ENCODE measurements around the gene COQ7.

DNA sequence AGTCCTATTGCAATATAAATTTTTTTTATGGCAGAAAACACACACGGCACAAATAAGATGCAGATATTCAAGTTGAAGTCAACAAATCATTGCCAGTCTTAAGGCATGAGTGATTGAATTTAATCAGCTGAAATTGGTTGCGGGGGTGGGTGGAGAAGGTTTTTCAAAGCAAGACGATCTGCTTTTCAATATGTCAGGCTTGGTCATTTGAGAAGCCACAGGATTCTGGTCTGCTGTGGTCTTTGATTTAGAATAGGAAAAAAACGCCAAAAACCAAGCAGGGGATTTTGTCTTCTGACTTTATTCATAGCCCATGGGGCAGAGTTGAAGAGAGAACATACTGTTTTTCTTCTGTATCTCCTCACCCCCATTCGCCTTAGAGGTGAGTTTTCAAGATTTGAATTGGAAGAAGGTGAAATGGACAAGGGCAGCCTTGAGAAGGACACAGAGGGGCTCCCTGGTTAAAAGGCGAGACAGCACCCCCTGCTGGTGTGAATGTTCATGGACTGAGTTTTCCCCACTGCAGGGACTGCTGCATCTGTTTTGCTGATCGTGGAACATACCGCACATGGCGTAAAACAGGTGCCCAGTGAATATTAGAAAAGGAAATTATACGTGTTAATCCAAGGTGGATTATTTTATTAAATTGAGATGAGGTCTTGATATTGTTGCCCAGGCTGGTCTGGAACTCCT lies 54.3 kb downstream of the NDE1 start:
- RRBS = no CpG with 5 or more reads among the region's 10 CpGs

DNA sequence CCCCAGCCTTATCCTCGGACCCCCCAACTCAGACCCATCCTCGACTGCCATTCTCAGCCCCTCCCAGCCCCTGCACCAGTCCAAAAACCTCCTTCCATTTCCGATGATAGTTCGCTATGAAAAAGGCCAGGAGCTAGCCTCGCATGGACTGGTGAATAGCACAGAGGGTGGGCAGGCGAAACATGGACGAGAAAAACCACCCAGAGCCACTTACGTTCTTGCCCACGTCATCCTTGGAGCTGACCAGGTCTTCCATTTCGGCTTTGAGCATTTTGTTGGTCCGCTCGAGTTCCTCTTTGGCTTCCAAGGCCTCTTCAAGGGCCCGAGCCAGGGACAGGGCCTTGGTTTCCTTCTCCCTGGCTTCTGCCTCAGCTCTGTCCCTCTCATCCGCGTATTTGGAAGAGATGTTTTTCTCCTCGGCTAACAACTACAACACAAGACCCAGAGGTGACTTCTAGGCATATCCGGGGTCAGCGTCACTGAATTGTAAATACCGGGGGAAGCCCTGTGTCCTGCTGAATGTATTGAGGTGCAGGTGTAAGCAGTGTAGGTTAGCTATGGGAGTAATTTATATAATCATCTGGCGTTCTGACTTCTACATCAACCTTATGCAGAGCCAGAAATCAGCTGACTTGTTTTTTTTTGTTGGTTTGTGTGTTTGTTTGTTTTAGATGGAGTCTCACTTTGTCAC lies 71.3 kb downstream of the NDE1 start:
- RRBS = no CpG with 5 or more reads among the region's 20 CpGs

DNA sequence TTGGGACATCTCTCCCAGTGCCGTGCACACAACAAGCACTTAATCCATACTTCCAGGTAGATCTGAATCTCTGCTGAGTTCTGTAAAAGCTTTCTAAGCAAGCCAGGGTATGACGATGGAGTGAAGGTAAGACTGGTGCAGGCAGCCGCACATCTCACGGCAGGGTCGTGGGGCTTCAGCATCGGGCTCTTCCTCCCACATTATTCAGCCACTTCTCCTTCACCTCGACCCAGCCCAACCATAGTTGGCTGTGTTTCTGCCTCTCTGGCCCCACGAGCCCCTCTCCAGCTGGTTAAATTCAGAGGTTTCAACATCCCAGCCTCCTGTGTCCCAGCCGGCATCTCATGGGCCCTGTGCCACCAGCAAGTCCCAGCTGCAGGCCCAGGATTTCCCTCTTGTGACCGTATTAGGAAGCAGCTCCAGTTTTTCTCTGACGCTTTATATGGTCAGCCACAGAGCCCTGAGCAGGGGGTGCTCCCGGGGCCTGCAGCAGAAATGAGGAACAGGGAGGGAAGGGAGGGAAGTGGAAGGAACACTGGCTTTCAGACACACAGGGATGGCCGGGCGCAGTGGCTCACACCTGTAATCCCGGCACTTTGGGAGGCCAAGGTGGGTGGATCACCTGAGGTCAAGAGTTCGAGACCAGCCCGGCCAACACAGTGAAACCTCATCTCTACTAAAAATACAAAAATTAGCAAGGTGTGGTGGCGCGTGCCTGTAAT lies 27.4 kb downstream of the MYH11 start:
- RRBS = 20% methylated on average over 2 of the region's 19 CpGs

- RRBS = no CpG with 5 or more reads among the region's 5 CpGs
Observed at GRCh38 chr16:16025534-16026083, 76.2 kb downstream of the ABCC1 start.

GRCh38 chr16:16063634-16064123 lies 114.3 kb downstream of the ABCC1 start:
- RRBS = no CpG with 5 or more reads among the region's 2 CpGs

GRCh38 chr16:16111178-16111801 lies 112.0 kb downstream of the ABCC6 start:
- RRBS = no CpG with 5 or more reads among the region's 19 CpGs

- RRBS = no CpG with 5 or more reads among the region's 3 CpGs
Observed at GRCh38 chr16:16865468-16865788, 486.5 kb downstream of the NPIPA7 start.

DNA sequence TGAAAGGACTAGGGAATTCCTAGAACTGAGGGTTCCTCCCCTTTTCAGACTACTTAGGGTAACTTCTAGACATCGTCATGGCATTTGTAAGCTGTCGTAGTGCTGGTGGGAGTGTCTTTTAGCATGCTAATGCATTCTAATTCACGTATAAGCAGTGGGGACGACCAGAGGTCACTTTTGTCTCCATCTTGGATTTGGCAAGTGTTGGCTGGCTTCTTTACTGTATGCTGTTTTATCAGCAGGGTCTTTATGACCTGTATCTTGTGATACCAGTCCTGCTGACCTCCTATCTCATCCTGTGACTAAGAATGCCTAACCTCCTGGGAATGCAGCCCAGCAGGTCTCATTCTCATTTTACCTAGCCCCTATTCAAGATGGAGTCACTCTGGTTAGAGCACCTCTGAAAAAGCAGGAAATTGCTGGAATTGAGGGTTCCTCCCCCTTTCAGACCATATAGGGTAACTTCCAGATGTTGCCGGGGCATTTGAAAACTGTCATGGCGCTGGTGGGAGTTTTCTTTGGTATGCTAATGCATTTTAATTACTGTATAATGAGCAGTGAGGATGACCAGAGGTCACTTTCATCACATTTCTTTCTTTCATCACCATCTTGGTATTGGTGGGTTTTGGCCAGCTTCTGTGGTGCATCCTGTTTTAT lies 388.4 kb downstream of the XYLT1 start:
- RRBS = no CpG with 5 or more reads among the region's 6 CpGs

DNA sequence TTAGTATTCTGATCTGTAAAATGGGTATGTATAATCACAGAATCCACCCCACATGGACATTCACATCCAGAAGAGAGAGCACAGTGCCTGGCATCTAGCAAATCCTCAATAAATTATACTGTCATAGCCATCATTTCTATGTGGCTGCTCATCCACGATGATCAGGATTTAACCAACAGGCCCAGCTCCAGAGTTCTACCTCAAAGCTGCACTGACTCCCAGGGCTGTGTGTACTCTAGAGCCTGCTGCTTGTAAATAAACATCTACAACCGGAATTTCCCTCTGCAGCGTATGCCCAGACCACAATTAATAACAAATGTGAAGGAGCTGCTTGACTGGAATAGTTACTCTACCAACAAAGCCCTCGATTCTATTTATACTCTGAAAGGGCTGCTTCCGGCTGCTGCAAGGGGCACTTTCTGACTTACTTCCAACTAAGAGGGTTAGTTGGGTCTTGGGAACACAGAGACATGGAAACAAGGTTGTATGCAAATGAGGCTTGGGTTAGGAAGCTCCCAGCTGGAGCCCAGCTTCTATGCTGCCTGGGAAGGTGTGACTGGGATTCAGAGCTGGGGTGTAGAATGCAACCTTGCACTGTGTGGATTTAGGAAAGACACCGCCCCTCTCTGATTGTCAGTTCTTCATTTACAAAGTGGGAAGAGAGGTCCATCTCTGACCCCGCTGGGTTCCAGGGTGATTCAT lies 265.1 kb downstream of the XYLT1 start:
- RRBS = no CpG with 5 or more reads among the region's 7 CpGs

DNA sequence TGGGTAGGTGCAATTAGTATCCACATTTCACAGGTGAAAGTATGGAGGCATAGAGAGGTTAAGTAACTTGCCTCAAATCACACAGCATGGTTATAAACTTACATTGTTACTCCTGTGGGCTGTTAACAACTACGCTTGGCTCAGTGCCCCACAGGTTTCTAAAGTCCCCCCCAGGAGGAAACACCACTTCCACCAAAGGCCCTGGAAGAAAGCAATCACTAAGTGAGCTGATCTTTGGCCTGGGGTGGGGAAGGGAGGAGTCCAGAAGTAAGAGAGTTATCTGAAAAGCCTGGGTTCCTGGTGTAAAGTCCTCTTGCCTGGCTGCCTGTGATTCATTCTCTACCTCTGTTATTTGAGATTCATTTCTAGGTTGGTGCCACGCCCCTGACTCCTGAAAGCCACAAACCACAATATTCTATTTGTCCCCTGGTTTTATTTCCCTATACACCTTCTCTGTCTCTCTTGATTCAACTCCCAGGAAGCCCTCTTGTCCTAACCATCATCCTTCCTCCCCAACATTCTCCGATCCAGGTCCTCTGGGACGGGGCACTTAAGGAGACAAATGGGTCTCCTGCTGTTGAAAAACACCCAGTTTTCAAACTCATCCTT lies 195.4 kb downstream of the XYLT1 start:
- RRBS = no CpG with 5 or more reads among the region's 4 CpGs

DNA sequence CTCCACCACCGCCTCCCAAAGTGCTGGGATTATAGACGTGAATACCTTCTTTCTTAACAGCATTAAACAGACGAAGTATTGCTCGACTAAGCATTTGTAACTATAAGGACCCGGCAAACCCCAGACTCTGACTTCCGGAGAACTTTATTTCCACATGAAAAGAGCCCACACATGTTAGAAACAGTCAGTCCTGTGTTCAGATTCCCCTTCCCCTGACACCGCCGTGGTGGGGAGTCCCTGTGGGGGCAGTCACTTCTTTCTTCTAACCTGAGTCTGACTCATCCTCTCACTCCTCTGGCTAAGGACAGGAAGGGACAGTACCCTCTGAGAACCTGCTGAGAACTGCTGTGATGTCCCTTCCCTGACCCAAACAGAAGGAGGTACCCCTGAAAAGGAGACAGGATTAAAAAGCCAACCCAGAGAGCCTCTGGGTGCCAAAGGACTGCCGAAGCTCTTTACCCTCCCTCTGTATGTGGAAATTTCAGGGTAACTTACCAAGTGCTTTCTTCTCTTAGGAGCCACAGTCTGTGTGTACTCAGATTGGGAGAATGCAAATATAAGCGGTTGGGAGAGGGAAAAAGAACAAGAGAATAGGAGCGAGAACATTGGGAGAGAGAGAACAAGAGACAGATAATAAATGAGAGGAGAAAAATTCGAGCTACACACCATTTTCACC lies 165.0 kb downstream of the XYLT1 start:
- RRBS = no CpG with 5 or more reads among the region's 12 CpGs

DNA sequence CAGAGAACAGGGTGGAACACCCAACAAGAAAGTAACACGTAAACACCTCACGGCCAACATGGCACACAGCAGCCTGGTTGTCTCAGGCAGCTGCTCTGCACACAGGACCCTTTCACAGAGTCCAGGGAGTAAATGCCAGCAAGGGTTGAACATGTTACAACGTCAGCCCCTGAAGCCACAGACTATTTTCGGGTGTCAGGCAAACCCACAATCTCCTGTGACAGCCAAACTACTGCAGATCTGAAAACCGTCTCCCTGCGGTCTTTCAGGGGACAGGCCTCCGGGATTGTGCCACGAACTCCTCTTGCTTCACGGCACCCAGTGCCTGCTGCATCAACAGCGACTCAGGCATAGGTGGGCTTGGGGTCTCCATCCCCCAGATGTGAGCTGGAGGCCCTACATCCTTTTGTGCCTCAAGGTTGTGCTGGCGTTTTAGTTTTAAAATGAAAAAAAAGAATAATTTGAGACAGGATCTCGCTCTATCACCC lies 127.7 kb downstream of the XYLT1 start:
- RRBS = no CpG with 5 or more reads among the region's 12 CpGs

DNA sequence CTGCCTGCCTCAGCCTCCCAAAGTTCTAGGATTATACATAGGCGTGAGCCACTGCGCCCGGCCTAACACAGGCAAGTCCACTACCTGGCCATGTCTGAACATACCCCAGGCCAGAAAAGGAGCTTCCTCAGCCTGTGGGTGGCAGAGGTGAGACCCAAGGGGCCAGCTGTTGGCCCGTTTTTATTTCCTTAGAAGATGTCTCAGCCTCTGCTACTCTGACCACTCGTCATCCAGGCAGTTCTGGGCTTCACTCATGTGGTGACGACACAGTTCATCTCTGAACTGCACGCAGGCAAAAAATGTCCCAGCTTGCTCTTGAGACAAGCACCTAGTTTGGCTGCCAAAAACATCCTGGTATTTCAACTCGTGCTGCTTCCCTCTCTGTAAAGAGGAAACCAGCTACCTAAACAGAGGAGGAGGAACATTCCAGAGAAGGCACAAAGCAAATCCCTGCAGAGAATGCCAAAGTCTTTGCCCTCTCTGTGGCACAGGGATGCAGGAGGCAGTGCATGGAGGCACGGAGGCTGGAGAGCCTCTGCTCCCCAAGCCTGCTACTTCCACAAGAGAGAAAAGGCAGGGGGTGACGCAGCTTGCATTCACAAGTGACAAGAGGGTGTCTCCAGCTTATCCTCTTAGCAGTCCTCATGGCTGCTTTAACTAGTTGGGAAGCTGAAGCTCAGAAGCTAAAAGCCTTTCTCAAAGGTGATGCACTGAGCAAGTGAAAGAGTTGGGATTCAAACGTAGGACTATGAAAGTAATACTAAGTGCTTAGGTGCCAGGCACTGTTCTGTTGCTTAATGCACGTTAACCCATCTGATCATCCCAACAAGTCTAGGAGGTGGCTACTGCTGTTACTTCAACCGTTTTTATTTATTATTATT lies 125.6 kb downstream of the XYLT1 start:
- RRBS = no CpG with 5 or more reads among the region's 13 CpGs

- RRBS = no CpG with 5 or more reads among the region's 5 CpGs
Observed at GRCh38 chr16:17350168-17350651, 120.5 kb downstream of the XYLT1 start.

DNA sequence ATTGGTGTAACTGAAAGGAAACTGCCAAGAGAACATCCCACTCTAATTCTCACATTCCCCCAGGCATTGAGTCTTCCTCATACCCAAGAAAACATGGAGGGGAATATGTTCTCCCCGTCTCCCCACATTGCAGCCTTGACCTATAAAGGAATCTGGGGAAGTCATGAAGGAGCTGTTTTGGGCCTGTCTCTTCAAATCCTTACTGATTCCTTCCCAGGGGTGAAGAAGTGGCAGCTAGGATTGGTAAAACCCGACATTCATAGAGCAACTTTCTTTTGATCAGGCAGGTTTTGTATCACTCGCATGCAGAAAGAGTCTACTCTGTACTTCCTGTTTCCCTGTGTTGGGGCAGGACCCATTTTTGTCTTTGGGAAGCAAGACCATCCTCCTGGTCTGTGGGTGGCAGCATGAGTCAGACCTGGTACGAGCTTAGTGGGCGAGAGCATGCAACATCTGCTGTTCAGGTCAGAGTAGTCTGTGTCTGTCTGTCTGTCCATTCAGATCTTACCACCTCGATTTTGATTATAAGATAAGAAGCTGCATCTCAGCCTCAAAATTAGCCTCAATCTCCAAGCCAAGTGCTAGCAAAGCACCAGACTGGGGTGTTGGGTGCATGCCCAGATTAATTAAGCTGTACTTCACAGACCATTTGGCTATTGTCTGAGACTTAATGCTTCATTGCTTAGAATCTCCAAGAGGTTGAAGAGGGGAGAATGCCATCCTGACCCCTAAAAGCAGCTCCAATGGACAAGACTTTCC lies 111.0 kb downstream of the XYLT1 start:
- RRBS = no CpG with 5 or more reads among the region's 6 CpGs

GRCh38 chr16:17369448-17370224 lies 101.1 kb downstream of the XYLT1 start:
- RRBS = no CpG with 5 or more reads among the region's 14 CpGs

DNA sequence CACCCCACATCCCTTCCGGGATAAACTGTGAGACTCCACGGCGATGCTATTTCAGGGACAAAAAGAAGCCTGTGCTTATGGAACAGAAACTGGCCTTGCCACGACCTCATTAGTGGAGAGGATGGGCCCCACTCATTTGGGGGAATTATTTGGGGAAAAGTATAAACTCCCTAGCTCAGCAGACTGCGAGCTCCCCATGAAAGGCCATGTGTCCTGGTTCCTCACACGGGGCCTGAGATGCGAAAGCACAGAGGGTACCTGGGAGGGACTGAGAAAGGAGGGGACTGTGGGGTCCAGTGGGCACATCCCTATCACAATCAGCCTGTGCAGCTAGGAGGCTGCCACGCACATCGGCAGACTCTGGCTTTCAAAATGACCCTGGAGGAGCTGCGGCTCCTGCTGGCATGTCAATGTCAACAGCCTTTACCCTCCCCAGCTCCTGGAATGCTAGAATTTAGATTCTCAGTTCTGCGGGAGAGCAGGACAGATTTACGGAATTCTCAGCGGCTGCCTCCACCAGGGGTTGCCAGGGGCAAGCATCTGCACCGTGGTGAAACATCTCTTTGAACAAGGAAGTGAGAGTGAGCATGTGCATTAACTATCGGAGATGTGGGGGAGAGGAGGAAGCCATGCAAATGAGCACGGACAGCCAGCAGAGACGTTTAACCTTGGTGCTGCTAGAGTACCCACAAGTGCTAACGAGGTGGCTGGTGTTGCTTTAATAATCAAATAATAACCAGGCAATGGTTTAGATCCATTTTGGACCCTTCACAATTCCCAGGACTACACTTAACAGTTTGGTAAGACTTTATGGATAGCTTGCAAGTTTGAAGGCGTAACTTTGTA lies 54.3 kb downstream of the XYLT1 start:
- RRBS = no CpG with 5 or more reads among the region's 19 CpGs

DNA sequence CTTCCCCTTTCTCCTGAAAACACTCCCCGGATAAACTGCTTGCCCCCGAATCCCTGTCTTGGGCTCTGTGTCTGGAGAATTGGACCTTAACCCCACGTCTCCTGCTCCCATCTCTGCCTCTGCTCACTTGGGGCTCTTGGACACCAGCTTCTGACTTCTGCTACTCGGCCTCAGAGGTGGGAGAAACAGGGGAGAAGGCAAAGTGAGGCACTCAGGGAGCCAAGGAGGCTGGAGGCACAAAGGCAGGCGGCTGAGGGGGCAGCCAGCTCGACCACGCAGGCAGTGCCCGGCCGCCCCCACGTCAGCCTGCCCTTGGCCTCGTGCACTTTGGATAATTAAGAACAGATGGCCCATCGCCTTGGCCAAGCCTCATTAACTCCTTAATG lies 364.3 kb downstream of the NPIPA8 start:
- RRBS = no CpG with 5 or more reads among the region's 12 CpGs

- RRBS = no CpG with 5 or more reads among the region's 5 CpGs
Observed at GRCh38 chr16:18800042-18800464, 1.3 kb downstream of the ARL6IP1 start.

- RRBS = 1% methylated on average over 8 of the region's 77 CpGs
Observed at GRCh38 chr16:19067087-19068219, at the start of gene COQ7. COQ7 (plus strand) TSS chr16:19067614.